Colon Carcinoma Metastatic in the Lung (tissue), 2 donors: ENCODE results near the gene BRF1.

- PRO-cap, 2 experiments, result no peak in any of the 2 experiments
These were observed 9.3 kb upstream of the INF2 start for GRCh38 chr14:104679923-104680790.

GRCh38 chr14:104694113-104694536 is 4.7 kb downstream of the INF2 start:
- PRO-cap, 2 experiments, result no peak in any of the 2 experiments

DNA sequence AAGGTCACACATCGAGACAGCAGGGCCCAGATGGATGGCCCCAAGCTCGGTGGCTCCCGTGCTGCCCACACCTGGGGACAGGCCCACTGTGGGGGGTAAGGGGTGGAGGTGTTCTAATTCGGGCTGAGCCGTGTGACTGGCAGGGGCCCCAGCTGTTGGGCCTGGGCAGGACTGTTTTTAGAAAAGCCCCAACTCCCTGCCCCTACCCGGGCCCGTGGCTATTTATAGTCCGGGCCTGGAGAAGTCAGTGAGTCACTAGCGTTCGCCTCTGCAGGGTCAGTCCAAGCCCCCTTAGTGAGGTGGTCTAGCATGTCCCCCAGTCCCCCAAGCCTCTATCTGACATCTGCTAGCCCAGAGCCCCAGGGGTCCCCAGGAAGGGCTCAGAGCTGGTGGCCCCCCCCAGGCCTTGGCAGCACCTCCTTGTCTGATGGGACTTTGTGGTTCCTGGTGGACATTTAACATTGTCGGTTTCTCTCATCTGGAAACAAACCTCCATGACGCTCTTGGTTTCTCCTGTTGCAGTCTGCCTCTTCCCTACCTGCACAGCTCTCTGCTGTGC is 1.9 kb upstream of the ADSS1 start:
- PRO-cap, 2 experiments, result no peak in any of the 2 experiments

DNA sequence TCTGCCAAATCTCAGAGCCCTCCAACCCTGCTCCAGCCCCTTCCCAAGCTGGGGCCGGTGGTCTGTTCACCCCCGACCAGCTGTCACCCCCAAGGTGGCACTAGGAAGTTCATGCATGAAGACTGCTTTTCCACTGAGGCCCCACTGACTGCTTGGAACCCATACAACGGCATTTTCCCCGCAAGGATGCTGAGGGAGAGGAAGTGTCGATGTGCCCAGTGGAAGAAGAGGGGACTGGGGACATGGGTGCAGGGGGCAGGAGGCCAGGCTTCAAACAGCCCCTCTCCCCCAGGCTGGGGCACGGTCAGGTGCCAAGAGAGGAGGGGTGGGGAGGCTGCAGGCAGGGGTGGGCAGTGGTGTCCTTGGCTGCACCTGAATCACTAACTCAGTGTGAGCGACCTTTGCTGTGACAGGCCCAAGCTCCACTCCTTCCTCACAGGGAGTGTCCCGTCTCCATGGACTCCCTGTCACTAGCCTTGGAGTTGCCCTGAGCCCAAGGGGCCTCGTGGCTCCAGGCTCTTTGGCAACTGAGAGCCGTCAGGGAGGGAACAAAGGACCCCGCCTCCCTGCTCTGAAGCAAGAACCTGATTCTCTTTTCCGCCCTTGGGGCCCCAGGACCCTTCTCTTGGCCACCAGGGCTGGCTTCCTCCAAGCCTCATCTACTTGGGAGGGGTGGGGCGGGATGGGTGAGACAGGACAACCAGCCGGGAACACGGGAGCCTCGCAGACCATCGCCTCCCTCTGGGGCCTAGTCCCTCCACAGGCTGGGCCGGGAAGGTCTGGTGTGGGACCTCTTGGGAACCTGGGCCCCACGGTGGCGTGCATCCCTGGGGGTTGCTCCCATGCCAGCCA is 1.1 kb upstream of the ADSS1 start:
- PRO-cap, 2 experiments, result no peak in any of the 2 experiments

DNA sequence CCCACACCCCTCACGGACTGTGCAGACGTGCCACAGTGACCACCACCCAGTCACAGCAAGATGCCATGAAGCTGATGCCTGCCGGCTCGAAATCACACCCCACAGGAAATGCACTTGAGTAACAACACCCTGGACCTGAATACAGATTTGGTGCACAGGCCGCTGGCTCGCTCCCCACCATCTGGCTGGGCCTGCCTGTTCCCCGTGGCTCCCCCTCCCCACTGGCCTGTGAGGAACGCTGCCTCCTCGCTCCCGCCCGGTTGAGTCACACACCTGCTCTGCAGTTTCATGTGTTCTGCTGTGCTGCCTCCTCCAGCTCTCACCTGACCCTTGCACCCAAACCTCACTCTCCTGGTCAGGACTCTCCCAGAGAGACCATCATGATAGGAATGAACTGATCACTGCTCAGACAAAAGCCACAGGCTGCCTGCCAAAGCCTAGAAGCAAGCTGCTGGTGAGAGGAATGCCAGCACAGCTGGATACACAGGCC is 3.9 kb upstream of the SIVA1 start:
- PRO-cap, 2 experiments, result no peak in any of the 2 experiments

DNA sequence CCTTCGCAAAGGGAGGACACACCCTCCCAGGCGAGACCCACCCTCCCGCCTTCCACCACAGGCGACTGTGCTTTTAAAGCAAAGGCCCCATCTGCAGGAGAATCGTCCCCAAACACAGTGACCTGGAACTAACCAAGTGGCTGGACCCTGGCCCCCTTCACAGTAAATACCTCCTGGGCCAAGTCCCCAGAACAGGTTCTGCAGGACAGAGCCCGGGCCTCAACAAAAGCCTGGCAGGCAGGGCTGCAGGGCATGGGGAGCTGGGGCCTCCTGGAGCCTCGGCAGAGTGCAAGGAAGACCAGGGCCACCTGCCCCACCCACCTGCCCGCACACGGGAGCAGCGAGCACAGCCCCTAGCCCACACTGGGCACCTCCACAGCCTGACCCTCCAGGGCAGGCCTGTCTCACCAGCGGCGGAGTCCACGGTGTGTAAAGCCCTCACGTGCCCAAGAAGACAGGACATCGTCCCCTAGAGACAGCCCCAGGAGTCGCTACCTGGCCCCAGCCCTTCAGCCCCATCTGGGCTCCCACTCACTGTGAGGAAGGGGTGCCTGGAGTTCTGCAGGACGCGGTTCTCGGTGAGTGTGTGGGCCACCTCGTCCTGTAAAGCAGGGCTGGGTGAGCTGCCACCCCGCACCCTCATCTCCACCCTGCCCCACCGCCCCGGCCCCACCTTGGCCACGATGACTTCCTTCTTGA is 21.0 kb downstream of the AKT1 start:
- PRO-cap, 2 experiments, result no peak in any of the 2 experiments

- PRO-cap, 2 experiments, result no peak in any of the 2 experiments
These were observed 5.7 kb downstream of the AKT1 start for GRCh38 chr14:104789749-104790271.

GRCh38 chr14:104801369-104801837 is 502 bp downstream of the ZBTB42 start:
- PRO-cap, 2 experiments, result no peak in any of the 2 experiments

GRCh38 chr14:104802237-104803153 is 1.6 kb downstream of the ZBTB42 start:
- PRO-cap, 2 experiments, result no peak in any of the 2 experiments

DNA sequence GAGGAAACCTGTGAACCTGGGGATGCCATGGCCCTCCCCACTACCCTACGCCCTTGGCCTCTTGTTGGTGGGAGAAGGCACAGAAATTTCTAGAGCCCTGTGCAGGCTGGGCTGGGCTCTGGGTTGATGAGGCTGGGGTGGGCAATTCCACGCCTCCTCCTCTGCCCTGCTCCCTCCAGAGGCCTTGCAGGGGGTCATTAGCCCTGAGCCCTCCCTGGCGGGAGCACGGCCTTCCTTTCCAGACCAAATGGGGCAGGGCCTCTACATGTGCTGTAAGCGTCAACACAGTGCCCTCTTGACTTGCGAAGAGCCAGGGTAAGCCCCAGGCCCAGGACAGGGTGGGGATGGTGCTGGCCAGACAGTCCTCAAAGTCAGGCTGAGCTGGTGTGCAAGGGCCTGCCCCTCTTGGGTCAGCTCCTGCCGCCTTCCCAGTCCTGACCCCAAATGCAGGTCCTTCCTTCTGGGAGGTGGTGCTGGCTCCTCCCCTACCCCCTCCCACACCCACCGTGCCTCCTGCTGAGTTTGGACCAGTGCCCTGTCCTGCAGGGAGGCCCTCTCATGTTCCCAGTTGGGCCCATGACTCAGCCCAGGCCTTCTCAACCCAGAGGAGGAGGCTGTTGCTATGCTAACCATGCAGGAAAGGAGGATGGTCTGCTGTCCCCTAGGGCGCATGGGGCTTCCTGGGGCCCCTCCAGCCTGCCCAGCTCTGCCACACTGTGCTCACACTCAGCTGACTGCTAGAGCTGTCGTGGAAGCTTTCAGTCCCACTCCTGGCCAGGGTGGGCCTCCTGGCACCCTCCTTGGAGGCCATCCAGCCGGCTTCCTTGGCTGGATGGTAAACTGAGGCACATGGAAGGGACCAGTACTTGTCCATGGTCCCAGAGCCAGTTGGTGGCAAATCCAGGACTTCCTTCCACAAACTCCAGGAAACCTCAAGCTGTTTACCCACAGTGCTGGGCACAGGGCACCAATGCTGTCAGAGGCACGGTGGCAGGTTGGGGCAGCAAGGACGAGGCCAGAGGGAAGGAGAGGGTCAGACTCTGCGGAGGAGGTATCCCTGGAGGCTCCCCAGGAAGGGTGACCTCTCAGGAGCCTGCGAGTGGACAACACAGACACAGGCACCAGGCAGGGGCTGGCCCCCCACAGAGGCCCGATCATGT is 4.4 kb downstream of the ZBTB42 start:
- PRO-cap, 2 experiments, result no peak in any of the 2 experiments

- PRO-cap, 2 experiments, result no peak in any of the 2 experiments
These were observed 21.6 kb upstream of the CEP170B start for GRCh38 chr14:104843277-104843968.

DNA sequence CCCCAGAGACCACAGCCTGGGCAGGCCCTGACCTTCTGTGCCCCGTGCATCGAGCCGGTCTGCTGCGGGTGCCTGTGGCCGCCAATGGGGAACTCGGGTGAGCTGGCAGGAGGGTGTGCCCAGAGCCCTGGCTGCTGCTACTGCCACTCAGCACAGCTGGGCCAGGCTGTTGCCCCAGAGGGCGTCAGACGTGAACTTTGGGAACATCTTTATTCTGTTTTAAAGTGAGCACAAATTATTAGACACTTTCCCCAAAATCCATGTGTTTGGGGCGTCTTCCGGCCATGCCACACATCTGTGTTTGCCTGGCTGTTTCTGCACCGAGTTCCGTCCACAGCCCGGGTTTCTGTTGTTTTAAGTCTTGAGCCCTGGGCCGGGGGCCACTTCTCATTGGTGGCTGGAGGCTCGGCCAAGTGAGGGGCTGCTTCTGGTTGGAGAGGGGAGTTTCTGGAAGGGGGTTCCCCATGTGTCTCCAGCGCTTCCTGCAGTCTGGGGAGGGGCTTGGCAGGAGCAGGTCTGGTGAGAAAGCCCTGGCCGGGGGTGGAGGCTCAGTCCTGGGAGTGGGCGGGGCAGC is 7.7 kb downstream of the CEP170B start:
- PRO-cap, 2 experiments, result no peak in any of the 2 experiments

DNA sequence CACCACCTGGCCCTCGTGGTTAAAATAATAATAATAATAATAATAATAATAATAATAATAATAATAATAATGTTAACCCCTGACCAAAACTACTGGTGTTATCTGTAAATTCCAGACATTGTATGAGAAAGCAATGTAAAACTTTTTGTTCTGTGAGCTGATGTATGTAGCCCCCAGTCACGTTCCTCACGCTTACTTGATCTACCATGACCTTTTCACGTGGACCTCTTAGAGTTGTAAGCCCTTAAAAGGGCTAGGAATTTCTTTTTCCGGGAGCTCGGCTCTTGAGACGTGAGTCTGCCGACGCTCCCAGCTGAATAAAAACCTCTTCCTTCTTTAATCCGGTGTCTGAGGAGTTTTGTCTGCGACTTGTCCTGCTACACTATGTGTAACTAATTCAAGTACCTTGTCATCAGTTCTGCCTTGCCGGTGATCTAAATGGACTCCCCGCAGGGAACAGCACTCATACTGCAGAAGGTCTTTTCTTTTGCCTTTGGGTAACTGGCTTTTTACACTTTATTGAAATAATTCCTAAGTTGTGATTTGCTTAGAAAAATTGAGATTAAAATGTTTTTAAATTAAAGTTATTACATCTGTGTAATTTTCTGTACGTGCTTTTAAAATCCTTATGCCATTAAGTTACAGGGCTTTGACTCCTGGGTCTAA is 17.8 kb upstream of the CDCA4 start:
- PRO-cap, 2 experiments, result no peak in any of the 2 experiments

DNA sequence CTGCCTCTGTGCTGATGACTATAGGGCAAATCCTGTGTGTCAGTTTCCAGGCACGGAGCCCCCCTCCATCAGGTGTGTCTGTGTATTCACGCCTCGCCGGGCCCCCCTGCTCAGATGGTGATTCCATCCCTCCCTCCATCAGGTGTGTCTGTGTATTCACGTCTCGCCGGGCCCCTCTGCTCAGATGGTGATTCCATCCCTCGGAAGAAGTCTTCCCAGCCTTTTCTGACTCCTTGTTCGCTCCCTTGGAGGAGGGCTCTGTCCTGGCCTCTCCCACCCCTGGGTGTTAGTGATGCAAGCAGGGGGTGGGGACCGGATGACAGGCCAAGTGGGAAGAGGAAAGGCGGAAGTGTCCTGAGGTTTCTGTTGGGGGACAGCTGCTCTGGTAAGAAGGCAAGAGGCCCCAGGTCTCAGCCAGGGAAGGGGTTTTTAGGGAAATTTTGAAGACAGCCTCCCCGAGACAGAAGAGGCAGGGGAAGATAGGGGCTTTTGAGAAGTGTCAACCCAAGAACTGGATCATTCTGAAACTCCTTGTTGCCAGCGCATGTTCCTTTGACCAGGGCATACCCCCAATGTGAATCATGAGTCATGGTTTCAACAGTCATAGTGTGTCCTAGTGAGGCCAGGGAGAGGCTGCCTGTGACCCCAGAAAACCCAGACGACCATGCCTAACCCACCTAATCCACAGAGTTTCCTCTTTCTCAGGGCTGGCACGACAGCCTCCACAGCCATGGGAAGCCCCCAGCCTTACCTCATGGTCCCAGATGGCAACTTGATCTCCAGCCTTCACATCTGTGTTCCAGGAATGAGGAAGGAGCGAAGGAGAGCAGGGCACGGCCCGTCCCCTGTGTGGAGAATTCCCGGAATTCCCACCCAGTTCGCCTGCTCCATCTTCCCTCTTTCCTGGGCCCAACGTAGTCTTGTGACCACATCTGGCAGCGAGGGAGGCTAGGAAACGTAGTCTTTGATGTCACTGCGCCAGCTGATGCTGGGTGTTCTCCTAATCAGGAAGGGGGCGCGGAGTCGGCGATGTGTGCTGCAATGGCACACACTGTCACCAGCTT is 4.8 kb upstream of the GPR132 start:
- PRO-cap, 2 experiments, result peak in 2 of 2 experiments; most common plus-strand start position 357 of the sequence (in 1); most common minus-strand start position 247 of the sequence (in 1)

DNA sequence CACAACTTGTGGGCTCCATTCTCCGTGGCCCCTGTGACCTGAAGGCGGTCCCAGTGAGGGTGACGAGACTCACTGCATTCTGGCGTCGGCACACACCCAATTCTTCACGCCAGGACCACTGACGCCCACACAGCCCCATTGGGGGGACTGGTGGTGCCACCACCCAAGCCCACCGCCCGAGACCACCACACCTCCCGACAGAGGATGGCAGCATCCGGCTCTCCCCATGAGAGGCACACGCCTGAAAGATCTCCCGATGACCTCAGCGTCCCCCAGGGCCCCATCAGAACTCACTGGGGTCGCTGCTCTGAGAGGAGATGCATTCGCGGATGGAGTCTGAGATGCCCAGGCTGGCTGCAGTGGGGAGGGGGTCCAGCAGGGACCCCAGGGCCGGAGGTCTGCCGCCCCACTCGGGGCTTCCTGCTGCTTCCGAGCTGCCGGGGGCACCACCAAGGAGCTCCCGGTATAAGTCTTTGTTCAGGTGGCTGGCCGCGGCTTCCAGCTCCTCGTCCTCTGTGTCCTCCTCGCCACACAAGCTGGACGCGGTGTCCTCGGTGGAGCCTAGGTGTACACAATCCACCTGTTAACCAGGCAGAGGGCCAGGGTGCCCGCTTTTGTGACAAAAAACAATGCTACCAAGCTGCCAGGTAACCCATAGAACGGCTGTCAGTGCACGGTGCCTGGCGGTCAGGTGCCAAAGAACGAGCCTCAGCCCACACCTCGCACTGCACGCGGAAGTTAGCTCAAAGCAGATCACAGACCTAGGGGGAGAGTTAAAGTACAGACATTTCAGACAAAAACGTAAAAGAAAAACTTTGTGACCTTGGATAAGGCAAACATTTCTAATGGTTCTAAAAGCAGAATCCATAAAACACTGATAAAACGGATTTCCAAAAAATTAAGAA is 26.7 kb upstream of the BTBD6 start:
- PRO-cap, 2 experiments, result no peak in any of the 2 experiments

DNA sequence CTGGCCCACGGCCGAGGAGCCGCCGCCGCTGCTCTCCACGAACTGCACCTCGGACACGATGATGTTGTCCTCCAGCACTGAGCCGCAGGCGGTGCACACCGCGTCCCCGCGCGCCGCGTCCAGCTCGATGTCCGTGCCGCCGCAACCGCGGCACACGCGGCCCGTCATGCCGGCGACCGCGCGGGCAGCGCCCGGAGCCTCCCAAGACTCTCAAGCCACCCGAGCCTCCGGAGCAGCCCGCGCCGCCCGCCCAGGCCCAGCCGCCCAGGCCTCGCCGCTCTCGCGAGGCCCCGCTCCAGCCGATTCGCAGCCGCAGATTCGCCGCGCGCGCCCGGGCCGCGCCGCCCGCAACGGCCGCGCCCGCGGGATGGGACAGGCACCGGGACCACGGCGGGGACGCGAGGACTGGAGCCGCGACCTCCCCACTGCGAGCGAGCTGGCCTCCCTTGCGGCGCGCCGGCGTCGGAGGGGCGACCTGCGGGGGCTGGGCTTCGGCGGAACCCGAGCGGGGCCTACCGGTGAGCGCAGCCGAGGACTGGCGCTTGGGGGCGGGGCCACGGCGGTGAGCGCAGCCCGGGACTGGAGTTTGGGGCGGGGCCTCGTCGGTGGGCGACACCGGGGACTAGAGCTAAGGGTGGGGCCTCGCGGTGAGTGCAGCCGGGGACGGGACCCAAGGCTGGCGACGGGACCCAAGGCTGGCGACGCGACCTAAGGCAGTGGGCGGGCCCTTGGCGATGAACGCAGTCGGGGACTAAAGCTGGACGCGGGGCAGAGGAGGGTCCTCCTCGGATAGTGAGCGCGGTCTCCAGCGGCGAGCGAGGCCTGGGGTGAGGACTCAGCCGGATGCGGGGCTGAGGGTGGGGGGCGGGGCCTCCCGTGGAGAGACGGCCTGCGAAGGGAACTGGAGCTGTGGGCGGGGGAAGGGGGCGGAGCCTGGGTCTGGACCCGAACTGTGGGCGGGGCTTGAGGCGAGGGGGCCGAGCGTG is at the start of gene BRF1:
BRF1 (minus strand) TSS at position 540 of the 986 bp plus-strand sequence.
- PRO-cap, 2 experiments, result peak in 2 of 2 experiments; most common plus-strand start position 602 of the sequence (in 1); most common minus-strand start position 537 of the sequence (in 2)

DNA sequence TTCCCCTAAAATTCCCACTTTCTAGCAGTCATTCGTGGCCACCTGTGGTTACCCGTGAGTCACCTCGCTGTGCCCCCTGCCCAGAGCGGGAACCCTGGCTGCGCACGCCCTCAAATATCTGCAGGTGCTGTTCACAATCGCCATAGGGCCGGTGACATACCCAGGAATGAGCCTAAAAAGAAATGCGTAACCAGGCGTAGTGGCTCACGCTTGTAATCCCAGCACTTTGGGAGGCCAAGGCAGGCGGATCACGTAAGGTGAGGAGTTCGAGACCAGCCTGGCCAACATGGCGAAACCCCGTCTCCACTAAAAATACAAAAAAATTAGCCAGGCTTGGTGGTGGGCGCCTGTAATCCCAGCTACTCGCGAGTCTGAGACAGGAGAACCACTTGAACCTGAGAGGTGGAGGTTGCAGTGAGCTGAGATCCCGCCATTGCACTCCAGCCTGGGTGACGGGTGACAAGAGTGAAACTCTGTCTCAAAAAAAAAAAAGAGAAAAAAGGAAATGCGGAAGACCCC is 925 bp upstream of the BRF1 start:
- PRO-cap, 2 experiments, result no peak in any of the 2 experiments

DNA sequence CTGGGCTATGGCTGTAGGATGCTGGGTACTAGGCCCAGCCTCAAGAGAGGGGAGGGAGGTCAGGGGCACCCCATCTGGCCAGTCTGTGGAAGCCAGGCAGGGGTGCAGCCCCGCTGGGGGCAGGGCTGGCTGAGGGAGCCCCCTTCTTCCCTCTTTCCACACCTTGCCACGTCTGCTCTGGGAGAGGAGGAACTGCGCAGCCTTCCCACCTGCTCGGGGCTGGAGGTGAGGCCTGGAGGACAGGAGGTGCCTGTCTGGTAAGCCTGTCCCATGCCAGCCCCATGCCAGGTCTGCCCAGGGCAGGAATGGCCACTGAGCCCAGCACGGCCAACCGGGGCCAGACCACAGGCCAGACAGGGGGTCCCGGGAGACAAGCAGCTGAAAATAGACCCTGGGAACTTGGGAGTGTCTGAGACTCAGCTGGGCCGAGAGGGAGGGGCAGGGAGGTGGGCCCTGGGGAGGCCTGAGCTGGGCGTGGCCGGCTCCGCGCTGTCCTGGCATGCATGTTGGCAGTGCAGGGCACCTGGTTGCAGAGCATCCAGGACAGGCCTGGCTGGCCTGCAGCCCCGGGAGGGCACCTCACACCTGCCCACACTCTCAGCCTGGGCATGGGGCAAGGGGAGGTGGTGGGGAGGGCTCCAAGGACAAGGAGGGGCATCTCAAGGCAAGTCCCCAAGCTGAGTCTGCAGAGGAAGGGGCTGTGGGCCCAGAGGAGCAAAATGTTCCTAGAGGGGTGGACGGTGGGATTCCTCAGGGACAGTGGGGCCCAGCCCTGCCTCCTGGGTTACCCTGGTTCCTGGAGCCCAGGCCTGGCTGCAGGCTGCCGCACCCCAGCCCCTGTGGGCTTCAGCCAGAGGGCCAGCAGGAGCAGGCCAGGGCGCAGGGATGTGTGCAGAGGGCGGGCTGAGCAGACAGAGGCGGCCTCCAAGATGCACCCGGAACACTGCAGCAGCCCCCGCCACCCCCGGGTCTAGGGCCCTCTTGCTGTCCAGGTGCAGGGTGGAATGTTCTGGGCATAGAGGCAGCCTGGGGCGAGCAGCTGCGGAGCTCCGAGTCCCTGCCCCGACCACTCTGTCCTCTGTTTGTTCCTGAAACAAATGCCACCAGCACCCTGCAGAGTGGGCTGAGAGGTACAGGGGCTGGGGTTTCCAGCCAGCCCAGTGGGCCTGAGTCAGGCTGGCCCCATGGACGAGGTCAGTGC is 3.2 kb upstream of the CRIP1 start:
- PRO-cap, 2 experiments, result no peak in any of the 2 experiments

DNA sequence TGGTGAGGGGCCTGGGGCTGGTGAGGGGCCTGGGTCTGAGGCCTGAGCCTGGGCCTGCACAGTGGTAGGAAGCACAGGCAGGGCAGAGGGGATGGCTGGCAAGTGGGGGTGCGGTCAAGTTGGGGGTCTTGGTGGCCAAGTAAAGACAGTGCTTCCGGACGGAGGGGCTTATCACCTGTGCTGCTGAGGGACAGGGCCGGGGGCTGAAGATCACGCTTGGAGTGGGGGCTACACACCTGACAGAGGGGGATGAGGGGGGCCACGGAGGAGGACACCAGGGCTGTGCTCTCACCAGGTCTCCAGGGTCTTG is 12.2 kb downstream of the TEDC1 start:
- PRO-cap, 2 experiments, result no peak in any of the 2 experiments

DNA sequence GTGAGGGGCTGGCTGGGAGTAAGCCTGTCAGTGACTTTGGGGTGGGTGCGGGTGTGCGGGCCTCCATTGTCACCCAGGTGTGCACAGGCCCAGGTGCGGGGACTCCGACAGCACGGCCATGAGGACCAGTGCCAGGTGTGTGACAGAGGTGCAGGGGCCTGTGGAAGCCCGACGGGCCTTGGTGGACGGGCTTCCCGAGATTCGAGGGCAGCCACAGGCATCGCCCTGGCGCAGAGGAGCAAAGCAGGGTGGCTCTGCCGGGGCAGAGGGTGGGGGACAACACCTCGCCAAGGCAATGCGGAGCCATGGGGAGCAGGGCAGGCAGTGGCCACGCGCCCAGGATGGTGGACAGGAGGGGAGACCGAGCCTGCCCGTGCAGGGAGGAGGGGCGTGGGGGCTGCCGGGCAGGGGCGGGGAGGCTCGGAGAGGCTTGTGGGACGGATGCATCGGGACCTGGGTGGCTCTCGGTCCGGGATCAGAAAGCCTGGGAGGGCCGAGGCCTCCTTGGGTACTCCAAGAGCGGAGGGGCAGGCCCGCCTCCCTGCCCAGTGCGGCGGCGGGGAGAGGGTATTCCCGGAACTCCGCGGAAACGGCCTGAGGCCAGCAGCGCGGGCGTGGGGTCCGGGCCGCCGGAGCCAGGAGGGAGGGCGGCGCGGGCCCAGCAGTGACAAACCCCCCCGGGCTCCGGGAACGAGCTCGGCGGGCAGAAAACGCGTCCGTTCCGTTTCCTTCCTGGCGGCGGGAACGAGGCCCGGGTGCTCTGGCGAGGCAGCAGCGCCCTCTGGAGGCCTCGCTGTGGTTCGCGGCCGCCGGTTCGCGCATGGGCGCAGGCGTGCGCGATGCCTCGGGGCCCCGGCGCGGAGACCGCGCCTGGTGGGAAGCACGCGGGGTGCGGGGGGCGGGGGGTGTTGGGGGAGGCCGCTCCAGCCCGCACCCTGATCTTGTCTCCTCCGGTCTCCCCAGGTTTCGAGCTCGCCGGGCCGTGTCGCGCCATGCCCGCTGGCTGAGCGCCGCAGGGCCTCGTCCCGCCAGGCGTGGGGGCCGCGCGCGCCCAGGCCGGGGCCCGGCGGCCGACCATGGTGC is 1.7 kb downstream of the TMEM121 start:
- PRO-cap, 2 experiments, result peak in 2 of 2 experiments; most common plus-strand start position 821 of the sequence (in 1); most common minus-strand start position 740 of the sequence (in 2)